ENCODE data around the genes ATG14 and ARMH4.

DNA sequence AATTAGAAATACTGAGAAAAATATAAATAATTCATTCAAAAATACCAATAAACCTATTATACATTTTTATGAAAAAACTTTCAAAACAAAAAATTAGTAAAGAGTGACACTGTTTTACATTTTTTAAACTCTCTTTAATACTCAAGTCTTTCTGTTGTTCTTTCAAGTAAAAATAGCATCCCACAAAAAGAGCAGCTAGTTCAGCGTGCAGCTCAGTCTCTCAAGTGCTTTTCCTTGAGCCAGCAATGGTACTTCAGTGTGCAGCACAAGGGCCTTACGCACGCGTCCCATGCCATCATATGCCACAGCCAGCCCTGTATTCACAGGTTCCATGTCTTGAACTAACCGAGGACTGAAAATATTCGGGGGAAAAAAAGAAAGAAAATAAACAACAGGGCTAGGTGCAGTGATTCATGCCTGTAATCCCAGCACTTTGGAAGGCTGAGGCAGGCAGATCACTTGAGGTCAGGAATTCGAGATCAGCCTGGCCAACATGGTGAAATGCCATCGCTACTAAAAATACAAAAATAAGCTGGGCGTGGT is 28.7 kb downstream of the ATG14 start:
- PRO-cap, 2 experiments = peak in 1 of 2 experiments; most common minus-strand start position 354 of the sequence (in 1)

GRCh38 chr14:55411191-55412309 is at the start of gene ATG14:
TSS of gene ATG14 (minus strand) at chr14:55411830.
- PRO-cap, 2 experiments = peak in 2 of 2 experiments; most common plus-strand start chr14:55411580 (in 1); most common minus-strand start chr14:55411506 (in 2)

- PRO-cap, 2 experiments = peak in 2 of 2 experiments; most common plus-strand start chr14:55580757 (in 1); most common minus-strand start chr14:55580878 (in 1)
Measured at GRCh38 chr14:55580682-55581644, 956 bp downstream of the KTN1 start.

- PRO-cap, 2 experiments = no peak in any of the 2 experiments
Measured at GRCh38 chr14:55611738-55612614, 32.0 kb downstream of the KTN1 start.

GRCh38 chr14:55627625-55628358 is 47.8 kb downstream of the KTN1 start:
- PRO-cap, 2 experiments = no peak in any of the 2 experiments

DNA sequence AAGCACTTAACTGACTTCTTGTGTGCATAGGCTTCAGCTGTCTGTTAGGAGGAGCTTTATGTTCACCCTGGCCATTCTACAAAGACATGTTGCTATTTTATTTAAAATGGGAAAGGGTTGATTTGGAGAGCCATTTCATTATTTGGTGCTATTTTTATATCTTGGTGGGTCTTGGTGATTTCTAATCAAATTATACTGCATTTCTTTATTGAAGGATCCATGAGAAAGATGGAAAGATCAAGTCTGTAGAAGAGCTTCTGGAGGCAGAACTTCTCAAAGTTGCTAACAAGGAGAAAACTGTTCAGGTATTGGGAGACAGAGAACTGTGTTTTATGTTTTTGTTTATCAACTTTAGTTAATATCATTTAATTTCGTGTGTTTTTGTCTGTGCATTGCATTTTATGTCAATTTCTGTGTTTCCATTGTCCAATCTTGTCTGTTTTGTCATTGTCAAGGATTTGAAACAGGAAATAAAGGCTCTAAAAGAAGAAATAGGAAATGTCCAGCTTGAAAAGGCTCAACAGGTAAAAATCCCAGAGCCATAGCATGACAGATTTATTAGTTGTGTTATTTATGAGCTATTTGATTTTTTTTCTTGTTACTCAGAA is 70.2 kb downstream of the KTN1 start:
- PRO-cap, 2 experiments = no peak in any of the 2 experiments

DNA sequence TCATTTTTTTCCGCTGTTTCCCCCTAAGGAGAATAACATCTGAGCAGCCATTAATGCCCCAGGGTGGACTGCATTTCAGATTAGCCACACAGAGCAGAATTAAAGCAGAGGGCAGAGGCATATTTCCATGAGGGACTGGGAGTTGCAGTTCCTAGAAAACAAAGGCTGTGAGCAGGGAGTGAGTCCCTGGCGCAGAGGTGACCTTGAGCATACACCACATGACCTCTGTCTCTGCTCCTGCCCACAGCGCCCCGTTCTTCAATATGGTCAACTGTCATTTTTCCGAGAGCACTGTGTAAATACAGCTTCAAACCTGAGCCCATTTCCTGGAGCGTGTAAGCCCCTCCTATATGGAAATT is 192.3 kb upstream of the PELI2 start:
- PRO-cap, 2 experiments = no peak in any of the 2 experiments

GRCh38 chr14:56117378-56118209 is 617 bp upstream of the PELI2 start:
- PRO-cap, 2 experiments = peak in 2 of 2 experiments; most common plus-strand start chr14:56117962 (in 2); most common minus-strand start chr14:56117869 (in 1)

DNA sequence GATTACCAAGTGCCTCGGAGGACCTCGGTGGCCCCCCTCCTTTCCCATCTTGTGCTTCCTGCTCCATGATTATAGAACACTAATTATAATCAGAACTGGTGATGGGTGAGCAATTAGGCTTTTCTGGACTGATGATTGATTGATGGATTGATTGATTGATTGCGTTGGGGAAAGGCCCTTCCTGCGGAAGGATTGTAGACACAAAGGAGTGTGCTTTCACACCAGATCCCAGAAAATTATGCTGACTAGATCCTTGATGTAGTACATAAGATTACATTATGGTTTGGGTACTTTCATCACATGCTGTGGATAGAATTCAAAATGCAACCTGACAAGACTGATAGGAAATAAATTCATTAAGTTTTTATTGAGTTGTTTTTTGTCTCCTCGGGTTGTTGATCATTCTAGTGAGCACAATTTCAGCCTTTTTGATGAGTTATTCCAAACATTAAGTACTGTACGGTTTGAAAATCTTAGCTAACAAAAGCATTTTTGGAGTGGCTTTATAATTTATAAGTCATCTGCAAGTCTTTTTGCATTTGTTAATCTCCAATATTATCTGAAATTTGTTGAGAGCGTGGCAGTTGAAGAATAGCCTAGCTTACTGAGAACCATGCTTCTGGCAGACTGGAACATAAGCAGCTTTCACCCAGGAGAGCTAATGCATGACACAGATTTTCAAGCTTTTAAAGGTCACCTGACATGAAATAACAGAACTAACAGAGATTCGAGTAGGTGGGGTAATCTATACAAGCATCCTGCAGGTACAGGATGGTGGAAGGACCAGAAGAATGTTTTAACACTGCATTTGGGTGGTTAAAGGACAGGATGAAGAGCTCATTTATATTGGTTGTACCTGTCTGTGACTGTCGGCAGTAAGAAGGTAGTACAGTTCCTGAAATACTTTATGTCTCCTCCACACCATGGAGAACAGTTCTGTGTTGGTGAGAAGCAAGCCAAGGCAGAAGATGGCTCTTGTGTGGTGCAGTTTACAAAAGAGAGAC is 8.7 kb downstream of the PELI2 start:
- PRO-cap, 2 experiments = no peak in any of the 2 experiments

- PRO-cap, 2 experiments = no peak in any of the 2 experiments
Measured at GRCh38 chr14:56224854-56225412, 106.7 kb downstream of the PELI2 start.

GRCh38 chr14:56252277-56252883 is 134.2 kb downstream of the PELI2 start:
- PRO-cap, 2 experiments = no peak in any of the 2 experiments

DNA sequence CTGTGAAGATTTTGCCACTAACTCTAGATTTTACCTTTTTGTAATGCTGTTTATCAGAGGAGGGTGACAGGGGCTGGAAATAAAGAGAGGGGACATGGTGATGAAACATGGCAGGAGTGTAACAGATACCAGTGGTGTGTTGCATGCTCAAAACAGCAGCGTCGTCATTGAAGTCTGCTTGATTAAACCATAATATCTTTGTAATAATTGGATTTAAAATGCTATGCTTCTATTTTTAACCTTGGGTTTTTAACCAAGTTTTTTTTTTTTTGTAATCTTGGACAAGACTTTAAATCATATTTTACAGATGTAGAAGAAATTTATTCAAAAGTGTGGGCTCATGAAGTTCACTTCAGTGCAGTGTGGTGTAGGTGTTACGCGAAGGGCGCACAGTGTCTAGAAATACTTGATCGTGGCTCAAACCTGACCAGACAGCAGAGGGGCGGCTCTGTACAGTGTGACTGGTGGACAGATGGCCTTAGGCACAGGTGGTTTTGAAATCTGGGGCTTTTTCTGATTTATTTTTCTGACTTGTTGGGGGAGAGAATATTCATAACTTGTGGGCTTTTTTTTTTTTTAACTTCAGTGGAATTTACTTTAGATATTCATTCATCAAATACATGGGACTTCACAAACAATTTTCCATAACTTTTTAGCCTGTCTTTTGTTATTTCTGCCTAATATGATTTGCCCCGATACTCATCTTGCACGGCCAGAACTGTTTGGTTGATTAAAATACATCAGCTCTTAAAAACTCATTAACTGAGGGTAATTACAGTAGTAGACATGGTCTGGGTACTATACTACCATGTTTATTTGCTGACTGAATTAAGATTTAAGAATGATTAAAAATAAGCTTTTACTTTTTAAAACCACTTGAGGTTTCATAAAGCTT is 179.2 kb downstream of the PELI2 start:
- PRO-cap, 2 experiments = no peak in any of the 2 experiments

DNA sequence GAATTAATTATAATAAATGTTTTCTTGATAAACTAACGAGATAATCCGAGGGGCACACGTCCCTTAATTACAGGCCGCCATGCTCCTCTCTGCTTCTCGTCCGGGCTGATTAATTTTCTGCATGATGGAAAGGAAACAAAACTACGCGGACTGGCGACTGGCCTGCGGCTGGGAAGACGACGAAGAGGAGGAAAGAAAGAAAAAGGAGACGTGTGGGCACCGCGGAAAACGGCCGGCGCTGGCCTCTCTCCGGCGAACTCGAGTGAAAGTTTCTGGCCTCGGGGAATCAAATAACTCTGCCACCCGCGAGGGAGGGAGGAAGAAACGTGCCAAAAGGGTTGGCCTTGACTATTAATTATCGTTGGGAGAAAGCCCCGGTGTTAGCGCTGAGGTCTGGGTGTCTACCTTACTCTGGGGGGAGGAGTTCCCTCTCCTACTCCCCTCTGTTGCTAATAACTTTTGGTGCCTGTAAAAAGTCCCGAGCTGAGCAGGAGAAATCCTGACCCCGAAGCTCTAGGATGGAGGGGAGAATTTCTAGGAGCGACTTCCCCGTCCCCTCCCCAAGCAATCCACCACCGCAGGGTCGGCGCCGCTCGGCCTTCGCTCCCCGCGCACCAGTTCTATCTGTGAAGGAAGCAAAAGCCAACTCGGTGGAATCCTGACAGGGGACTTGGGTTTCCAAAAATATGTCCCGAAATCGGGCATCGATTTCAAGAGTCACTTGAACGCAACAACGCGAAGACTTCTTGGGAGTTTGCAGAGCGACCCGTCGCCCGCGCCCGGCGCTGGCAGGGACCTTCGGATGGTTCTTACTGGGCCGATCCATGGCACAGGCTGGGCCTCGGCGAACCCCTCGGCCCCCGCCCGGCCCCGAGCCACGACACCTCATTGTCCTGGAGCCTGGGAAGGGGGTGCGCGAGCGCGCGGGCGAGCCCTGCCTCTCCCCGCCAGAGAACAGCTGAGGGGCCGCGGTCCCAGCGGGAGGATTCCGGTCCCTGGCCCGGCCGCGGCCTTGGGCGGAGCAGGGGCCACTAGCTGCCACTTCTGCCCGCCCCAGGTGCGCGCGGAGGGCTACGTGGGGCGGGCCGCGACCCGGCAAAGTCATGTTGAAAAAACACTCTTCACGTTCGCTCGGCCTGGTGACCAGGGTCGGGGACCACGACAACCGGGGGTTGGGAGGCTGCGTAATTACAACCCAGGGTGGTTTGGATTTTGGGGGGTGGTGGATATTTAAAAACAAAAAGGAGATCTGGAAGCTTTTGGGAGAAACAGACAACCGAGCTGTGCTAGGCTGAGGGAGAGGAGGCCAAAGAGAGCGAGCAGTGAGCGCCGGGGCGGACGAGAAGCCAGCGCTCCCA is 1.6 kb downstream of the OTX2 start:
- PRO-cap, 2 experiments = no peak in any of the 2 experiments

DNA sequence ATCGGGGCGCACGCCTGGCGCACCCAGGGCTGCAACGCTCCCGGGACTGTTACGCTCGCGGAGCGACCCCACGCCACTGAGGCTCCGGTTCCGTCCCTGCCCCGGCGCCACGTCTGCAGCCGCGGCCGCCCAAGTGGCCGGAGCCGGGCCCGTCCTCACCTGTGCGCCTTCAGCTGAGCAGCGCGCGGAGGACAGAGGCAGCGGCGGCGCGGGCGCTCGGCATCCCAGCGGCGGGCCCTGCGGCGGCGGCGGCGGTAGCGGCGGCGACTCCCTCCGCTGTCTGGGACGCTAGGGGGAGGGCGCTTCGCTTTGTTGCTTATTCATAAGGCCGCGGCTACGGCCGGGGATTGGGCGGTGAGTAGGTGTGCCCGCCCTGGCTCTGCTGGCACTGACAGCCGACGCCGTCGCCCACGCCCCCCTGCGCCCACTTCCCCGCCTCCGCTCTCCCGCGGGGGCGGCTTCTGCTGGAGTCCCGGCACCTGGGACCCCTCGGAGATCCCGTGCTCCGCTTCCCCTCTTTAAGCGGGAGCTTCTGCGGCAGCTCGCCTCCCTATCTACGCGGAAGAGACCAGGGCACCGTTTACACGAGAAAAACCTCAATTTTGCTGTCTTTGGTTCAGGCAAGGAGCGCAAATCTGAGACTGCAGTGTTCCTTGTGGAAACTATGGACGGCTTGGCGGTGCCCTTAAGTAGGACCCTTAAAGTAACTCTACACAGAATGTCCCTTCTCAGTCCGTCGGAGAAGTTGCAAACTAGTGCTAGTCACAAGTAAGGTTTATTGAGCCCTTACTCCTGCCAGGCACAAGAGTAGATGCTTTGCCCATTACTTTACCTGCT is at the start of gene ARMH4:
TSS of gene ARMH4 (minus strand) at position 298 of the 837 bp plus-strand sequence.
- PRO-cap, 2 experiments = peak in 1 of 2 experiments; most common minus-strand start position 282 of the sequence (in 1)

GRCh38 chr14:58238364-58239328 is 6.0 kb upstream of the PSMA3 start:
- PRO-cap, 2 experiments = no peak in any of the 2 experiments

- PRO-cap, 2 experiments = no peak in any of the 2 experiments
Measured at GRCh38 chr14:58266213-58266920, 21.7 kb downstream of the PSMA3 start.

DNA sequence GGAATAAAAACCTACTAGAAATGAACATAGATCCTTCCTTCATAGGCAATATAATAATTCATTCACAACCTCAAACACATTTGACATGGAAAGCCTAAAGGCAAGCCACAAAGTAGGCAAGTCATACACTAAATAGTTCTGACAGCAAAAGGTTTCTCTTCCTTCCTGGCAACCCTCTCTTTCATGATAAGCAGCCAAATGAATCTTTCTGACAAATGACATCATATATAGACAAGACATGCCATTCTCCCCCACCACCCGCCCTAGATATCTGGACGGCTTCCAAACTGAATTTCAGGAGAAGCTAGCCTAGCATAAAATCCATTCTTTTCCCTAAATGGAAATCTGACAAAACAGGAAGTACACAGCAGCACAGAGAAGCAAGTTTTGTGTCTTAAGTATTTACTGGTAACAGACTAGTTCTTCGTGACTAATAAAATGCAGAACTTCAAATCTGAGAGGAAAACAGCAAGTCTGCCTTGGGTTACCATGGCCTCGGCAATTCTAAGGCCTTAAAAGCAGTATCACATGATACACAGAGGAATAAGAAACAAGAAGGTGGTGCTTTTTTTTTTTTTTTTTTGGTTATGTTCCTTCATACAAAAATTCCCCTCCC is 17.1 kb upstream of the ARID4A start:
- PRO-cap, 2 experiments = no peak in any of the 2 experiments

DNA sequence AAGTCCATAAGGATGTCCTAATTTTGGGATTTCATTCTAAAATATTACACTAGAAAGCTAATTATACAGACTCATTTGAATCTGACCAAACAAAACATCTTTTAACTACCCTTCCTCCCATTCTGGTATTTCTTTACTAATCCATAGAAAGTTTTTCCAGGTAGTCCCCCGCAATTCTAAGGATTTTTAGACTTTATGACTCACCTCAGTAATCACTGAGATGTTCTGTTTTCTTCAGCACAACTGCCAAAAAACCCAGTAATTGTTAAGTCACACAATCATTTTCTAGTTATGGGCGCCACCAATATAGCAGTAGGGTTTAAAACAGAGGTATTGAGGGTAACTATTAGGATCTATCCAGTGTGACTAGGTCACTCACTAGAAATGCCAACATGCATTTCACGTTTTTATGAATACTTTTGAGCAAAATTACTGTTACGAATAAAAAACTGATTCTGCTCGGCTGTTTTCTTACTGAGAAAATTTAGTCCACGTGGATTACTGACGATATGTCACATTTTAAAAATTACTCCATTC is 1.6 kb upstream of the ARID4A start:
- PRO-cap, 2 experiments = no peak in any of the 2 experiments

GRCh38 chr14:58321473-58321814 is 23.1 kb downstream of the ARID4A start:
- PRO-cap, 2 experiments = no peak in any of the 2 experiments

DNA sequence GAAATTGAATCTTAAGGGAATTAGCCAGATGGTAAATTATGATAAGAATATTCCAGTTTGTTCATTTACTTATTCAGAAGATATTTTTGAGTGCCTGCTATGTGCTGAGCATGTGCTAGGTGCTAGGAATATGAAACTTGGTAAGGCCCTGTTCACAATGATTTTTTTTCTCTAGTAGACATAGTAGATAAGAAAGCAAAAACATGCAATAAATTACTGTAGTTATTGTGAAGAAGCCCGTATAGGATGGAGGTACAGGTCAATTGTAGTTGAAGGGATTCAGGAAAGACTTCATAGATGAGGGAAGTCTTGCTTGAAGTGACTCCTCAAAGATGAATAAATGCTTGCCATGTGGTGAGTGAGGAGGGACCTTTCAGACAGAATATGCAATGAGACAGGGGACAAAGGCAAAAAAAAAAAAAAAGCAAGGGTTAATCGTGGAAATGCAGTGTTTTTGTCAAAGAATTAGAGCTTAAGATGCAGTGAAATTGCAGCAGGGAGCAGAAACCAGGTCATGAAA is 75.9 kb downstream of the KIAA0586 start:
- PRO-cap, 2 experiments = no peak in any of the 2 experiments

All from psoas muscle (tissue), 2 donors.